Adrenal gland (tissue), 7 donors: Measurements from ENCODE around the gene ATP1B3.

- PRO-cap, 3 experiments = no peak in any of the 3 experiments
- RAMPAGE, long total RNA, 4 experiments = no peak in any of the 4 experiments
- RRBS = no CpG with 5 or more reads among the region's 6 CpGs
These were observed 57.8 kb downstream of the RASA2 start for GRCh38 chr3:141544588-141545157.

DNA sequence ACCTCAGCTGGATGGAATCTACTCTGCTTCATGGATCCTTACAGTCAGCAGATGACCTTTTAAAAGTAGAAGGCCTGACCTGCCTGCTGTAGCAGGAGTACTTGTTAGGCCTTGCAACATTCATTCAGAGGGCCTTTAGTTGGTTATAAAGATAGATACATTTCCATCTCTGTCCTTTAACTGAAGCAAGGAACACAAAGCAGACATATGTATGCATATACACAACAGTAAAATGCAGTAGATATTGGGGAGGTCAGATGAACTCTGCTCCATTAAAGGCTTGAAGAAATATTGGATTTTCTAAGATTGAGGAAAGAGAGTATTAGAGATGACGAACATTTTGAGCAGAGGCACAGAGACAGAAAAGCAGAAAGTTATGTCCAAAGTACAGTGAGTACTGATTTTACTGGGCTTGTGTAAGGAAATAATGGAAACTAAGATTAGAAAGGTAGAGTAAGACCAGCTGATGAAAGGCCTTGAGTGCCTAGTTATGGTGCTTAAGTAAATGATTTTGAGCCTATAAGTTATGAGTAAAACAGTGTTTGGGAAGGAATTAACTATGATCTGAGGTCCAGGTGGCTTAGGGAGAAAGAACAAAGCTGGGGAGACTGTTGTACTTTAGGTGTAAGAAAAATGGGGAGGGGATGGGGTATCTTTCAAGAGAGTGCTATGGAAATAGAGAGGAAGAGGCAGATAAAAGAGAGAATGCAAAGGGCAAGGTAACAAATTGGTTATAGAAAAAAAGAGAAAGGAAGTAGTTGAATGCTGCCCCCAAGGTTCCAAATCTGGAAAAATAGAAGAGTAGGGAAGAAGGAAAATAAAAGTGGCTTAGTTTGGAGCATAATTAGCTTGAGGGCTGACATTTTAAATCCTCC lies 70.5 kb downstream of the RASA2 start:
- PRO-cap, 3 experiments = no peak in any of the 3 experiments
- RAMPAGE, long total RNA, 4 experiments = no peak in any of the 4 experiments
- RRBS = no CpG with 5 or more reads among the region's 1 CpG

DNA sequence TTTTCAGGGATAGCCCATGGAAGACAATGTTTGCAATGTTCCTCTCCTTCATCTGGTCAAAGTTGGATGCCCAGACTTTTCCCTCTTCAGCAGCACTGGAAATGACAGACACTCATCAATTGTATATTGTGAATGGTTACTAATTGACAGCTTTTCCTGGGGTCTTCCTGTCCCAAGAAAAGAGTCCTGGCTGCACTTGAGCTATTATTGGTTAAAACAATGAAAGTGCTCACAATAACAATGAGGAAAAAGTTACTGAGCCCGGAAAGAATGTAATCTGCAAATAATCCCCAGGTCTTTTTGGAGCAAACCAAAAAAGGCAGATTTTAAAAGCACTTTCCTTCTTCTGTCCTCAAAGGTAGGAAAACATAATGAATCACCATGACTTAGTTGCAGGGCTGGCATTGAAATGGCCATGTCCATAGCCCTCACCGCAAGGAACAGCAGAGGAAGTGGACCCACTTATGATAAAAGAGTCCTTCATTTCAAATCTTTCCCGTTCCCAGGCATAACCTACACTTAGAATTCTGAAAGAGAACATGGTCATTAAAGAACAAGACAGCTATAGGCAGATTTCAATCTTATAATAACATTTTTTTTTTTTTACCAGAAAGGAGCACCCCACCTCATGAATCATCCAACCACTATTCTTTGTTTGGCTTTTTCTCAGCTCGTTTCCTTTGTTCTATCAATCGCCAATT lies 35.6 kb upstream of the ATP1B3 start:
- PRO-cap, 3 experiments = no peak in any of the 3 experiments
- RAMPAGE, long total RNA, 4 experiments = no peak in any of the 4 experiments
- RRBS = no CpG with 5 or more reads among the region's 5 CpGs

GRCh38 chr3:141875890-141876947 lies at the start of gene ATP1B3:
Gene ATP1B3, plus strand, starts transcription at chr3:141876643.
- PRO-cap, 3 experiments = peak in 3 of 3 experiments; most common plus-strand start chr3:141876643 (in 3); most common minus-strand start chr3:141876016 (in 3)
- RAMPAGE, long total RNA, 4 experiments = start-site peak on the plus strand in 3 of 4 experiments, at chr3:141876159-141876803 at its widest, 12 to 245 reads per replicate
- RRBS = 1% methylated on average over 37 of the region's 117 CpGs

GRCh38 chr3:141941863-141942516 lies 65.5 kb downstream of the ATP1B3 start:
- PRO-cap, 3 experiments = no peak in any of the 3 experiments
- RAMPAGE, long total RNA, 4 experiments = no peak in any of the 4 experiments
- RRBS = 40% methylated on average over 3 of the region's 13 CpGs

- PRO-cap, 3 experiments = no peak in any of the 3 experiments
- RAMPAGE, long total RNA, 4 experiments = no peak in any of the 4 experiments
- RRBS = no CpG with 5 or more reads among the region's 13 CpGs
These were observed 6.6 kb downstream of the PLS1 start for GRCh38 chr3:142602663-142603329.

- PRO-cap, 3 experiments = no peak in any of the 3 experiments
- RAMPAGE, long total RNA, 4 experiments = no peak in any of the 4 experiments
- RRBS = no CpG with 5 or more reads among the region's 1 CpG
These were observed 10.2 kb downstream of the TRPC1 start for GRCh38 chr3:142733927-142734575.

- PRO-cap, 3 experiments = no peak in any of the 3 experiments
- RAMPAGE, long total RNA, 4 experiments = no peak in any of the 4 experiments
- RRBS = no CpG with 5 or more reads among the region's 7 CpGs
These were observed 22.1 kb downstream of the PCOLCE2 start for GRCh38 chr3:142866645-142867278.

- PRO-cap, 3 experiments = no peak in any of the 3 experiments
- RAMPAGE, long total RNA, 4 experiments = no peak in any of the 4 experiments
- RRBS = no CpG with 5 or more reads among the region's 9 CpGs
These were observed 15.7 kb upstream of the PCOLCE2 start for GRCh38 chr3:142904492-142905124.

DNA sequence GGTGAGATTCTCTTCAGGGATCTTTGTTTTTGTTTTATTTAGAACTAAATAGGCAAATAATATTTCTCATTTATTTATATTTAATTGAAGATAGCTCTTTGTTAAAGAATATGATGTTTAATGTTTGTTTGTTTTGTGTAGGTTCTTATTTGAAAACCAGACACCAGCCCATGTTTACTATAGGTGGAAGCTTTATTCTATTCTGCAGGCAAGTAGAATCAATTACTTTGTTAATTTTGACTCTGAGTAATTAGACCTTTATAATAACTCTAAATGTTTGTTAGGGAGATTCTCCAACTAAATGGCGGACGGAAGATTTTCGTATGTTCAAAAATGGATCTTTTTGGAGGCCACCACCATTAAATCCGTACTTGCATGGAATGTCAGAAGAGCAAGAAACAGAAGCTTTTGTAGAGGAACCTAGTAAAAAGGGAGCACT lies 26.8 kb downstream of the U2SURP start:
- PRO-cap, 3 experiments = no peak in any of the 3 experiments
- RAMPAGE, long total RNA, 4 experiments = no peak in any of the 4 experiments
- RRBS = no CpG with 5 or more reads among the region's 4 CpGs

DNA sequence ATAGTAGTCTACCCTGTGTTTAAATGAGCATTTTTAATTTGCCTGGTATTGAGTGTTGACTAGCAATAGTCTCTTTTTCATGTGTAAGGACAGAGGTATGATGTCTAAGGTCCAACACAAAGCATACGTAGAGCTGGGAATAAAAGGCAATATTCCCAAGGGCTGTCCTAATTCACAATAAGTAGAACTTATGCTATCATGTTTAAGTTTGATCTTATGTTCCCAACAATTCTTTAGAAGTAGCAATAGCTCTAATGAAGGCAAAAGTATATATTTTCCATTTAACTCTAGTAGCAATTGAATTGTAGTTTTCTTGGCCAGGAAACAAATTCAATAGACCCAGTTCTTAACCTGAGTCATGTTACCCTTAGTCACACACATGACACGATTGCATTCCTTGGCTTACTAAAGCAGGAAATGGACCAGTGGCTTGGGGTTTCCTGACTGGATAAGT lies 324.0 kb downstream of the CHST2 start:
- PRO-cap, 3 experiments = no peak in any of the 3 experiments
- RAMPAGE, long total RNA, 4 experiments = no peak in any of the 4 experiments
- RRBS = no CpG with 5 or more reads among the region's 2 CpGs

- PRO-cap, 3 experiments = no peak in any of the 3 experiments
- RAMPAGE, long total RNA, 4 experiments = no peak in any of the 4 experiments
- RRBS = no CpG with 5 or more reads among the region's 5 CpGs
These were observed 179.3 kb downstream of the SLC9A9 start for GRCh38 chr3:143668814-143669514.

GRCh38 chr3:143669515-143669848 lies 178.8 kb downstream of the SLC9A9 start:
- PRO-cap, 3 experiments = no peak in any of the 3 experiments
- RAMPAGE, long total RNA, 4 experiments = no peak in any of the 4 experiments

DNA sequence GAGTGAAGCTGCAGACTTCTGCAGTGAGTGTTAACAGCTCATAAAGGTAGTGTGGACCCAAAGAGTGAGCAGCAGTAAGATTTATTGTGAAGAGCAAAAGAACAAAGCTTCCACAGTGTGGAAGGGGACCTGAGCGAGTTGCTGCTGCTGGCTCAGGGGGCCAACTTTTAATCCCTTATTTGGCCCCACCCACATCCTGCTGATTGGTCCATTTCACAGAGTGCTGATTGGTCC lies 937.9 kb downstream of the DIPK2A start:
- PRO-cap, 3 experiments = no peak in any of the 3 experiments
- RAMPAGE, long total RNA, 4 experiments = no peak in any of the 4 experiments
- RRBS = no CpG with 5 or more reads among the region's 1 CpG

- PRO-cap, 3 experiments = no peak in any of the 3 experiments
- RAMPAGE, long total RNA, 4 experiments = no peak in any of the 4 experiments
- RRBS = no CpG with 5 or more reads among the region's 2 CpGs
These were observed 724.6 kb downstream of the PLOD2 start for GRCh38 chr3:145436312-145436793.

DNA sequence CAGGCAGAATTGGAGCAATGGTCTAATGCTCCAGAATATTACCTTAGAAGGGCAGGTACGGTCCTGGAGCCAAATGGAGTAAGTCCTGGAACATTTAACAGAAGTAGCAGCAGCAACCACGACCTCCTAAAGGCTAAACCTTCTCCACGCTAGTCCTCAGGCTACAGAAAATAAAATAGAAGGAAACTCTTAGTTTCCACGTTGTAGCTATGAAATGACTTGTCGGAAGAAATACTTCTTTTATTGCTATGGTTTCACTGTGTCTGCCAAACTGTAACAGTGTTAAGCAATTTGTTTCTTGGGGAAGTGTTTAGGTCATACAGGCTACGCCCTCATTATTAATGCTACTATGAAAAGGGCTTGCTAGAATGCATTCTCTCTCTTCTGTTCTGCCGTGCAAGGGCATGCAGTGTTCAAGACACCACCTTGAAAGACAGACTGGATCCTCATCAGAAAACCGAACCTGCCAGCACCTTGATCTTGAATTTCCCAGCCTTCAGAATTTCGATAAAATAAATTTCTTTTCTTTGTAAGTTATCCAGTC lies 462.8 kb downstream of the PLOD2 start:
- PRO-cap, 3 experiments = no peak in any of the 3 experiments
- RAMPAGE, long total RNA, 4 experiments = no peak in any of the 4 experiments
- RRBS = no CpG with 5 or more reads among the region's 9 CpGs

DNA sequence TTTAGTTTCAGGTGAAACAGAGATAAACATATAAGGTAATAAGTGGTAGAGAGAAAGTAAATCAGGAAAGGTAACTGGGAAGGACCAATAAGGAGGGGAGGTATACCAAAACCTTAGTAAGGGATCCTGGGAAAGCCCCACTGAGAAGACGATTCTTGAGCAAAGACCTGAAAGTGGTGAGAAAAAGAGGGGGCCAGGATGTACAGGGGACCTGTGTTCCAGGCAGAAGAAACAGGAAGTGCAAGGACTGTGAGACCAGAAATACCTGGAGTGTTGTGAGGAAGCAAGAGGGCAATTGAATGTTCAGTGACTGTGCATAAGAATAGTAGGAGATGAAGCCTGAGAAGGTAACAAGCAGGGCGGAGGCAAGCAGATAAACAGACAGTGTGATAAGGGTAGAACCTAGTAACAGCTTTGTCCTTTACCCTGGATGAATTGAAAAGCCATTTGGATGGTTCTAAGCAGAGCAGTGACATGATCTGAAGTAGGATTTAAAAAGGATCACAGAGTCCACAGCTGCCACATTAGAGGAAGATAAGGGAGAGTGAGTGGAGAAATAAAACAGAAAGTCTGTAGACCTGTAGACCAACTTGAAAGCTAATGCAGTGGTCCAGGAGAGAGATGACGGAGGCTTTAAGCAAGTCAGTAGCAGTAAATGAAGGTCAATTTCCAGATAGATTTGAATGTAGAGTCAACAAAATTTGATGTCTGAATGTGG lies 4.0 kb upstream of the PLOD2 start:
- PRO-cap, 3 experiments = no peak in any of the 3 experiments
- RAMPAGE, long total RNA, 4 experiments = no peak in any of the 4 experiments
- RRBS = no CpG with 5 or more reads among the region's 3 CpGs

GRCh38 chr3:146542940-146543362 lies 1.5 kb downstream of the PLSCR1 start:
- PRO-cap, 3 experiments = peak in 1 of 3 experiments; most common plus-strand start chr3:146543150 (in 1); most common minus-strand start chr3:146543272 (in 1)
- RAMPAGE, long total RNA, 4 experiments = no peak in any of the 4 experiments
- RRBS = no CpG with 5 or more reads among the region's 2 CpGs

DNA sequence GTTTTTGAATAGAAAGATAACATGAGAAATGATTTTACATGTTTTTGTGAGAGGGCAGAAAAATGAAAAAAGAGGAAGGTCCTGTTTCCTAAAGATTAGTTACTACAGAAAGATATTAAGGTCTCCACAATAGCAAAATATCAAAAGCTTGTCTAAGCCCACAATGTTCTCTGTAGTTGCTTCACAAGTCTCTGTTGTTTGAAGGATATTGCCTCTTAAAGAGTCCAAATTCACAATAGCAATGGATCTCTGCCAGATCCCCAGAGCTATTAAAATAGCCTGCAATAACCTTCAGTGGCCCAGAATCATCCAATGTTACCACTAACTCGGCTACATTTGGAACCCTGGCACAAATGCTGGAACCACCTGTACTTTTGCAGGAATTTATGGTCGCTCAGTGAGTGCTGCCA lies 298.6 kb upstream of the PLSCR5 start:
- PRO-cap, 3 experiments = no peak in any of the 3 experiments
- RAMPAGE, long total RNA, 4 experiments = no peak in any of the 4 experiments
- RRBS = no CpG with 5 or more reads among the region's 2 CpGs

DNA sequence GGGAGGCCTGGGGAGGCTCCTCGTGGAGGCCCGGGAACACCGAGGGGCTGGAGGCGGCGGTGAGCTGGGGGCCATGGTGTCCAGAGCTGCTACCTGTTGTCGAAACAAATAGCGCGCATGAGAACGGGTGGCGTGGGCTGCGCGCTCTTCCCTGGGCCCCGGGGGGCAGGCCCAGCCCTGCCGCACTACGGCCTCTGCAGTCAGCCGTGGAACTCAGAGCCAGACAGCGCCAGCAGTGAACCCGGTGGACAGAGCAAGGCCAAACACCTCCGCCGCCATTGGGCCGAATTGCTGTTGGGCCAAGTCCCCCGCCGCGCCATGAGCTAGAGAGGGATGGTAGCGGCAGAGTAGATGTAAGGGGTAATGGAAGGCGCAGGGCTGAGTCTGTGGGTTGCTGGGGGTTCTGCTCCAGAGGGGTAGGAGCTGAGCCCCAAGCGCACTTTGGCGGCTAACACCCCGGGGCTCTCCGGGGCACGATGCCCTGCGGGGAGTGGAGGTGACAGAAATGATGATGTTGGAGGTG lies 9.9 kb downstream of the ZIC4 start:
- PRO-cap, 3 experiments = no peak in any of the 3 experiments
- RAMPAGE, long total RNA, 4 experiments = no peak in any of the 4 experiments
- RRBS = 5% methylated on average over 7 of the region's 32 CpGs